HTERT-HM (cell line): ENCODE data around the gene RIN2.

DNA sequence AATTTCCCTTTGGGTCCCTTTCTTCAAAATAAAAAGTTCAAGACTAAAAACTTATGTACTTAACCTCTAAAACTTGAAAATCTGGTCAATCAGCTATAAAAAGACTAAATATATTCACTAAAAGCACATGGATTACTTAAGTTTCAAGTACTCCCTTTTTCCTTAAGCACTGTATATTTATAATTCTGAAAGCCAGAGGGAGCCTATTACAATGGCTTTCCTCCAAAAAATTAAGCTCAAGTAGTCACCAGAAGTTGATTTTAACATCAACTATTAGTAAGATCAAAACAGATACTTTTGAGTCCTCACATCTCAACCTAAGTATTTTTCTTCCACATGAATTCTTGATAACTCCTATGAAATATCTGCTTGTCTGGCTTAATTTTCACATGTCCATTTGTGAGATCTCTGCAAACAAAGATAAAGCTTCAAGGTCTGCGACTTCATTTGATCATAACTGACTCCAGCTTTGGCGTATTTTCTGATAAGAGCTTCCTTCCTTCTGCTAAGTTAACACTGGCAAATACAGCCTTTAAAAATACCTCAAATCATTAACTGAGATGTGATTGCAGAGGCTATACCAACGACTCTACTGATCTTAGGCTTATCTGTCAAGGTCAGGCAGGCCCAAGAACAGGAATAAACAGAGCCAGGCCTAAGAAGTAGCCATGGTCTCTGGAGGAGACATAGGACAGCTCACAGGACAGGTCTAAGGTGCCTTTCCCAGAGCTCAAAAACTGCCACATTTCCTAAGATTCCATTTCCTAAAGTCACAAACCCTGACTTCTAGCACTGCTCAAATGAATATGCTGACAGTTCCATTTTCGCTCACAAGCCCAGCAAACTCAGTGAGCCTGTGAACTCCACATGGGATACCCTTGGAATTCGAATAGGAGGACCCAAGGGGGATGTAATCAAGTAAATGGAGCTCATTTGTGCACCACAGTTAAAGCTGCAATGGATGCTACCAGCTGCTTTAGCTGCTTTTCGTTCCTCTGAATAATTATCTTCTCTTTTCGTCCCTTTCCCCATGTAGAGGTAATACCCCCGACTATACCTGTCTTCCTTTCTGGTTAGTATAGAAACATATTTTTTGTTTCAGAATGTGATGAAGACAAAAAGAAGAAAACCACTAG, 9.9 kb downstream of the SNX5 start:
- RRBS: no CpG with 5 or more reads among the region's 8 CpGs

GRCh38 chr20:18793823-18794977, 19.4 kb upstream of the SCP2D1 start:
- RRBS: 1% methylated on average over 9 of the region's 34 CpGs

GRCh38 chr20:19098838-19099205, 113.6 kb upstream of the SLC24A3 start:
- RRBS: no CpG with 5 or more reads among the region's 6 CpGs

GRCh38 chr20:19210447-19210802, 2.0 kb upstream of the SLC24A3 start:
- RRBS: no CpG with 5 or more reads among the region's 4 CpGs

DNA sequence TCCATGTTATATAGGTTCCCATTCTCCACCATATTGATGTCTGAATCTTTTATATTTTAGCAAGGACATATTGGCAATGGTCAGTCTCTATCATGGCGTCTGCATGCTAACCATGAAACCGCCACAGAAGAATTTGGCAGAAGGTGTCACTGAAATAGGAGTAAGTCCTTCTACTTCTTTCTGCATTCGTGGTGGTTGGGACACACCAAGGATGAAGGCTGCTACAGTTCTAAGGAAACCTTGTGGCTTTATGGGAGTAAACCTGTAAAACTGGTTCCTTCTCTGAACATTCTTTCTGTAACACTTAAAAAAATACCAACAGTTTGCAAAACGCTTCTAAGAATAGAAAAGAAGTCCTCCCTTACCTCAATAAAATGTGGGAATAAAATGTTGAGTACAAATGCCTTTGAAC, 195.3 kb downstream of the SLC24A3 start:
- RRBS: no CpG with 5 or more reads among the region's 4 CpGs

DNA sequence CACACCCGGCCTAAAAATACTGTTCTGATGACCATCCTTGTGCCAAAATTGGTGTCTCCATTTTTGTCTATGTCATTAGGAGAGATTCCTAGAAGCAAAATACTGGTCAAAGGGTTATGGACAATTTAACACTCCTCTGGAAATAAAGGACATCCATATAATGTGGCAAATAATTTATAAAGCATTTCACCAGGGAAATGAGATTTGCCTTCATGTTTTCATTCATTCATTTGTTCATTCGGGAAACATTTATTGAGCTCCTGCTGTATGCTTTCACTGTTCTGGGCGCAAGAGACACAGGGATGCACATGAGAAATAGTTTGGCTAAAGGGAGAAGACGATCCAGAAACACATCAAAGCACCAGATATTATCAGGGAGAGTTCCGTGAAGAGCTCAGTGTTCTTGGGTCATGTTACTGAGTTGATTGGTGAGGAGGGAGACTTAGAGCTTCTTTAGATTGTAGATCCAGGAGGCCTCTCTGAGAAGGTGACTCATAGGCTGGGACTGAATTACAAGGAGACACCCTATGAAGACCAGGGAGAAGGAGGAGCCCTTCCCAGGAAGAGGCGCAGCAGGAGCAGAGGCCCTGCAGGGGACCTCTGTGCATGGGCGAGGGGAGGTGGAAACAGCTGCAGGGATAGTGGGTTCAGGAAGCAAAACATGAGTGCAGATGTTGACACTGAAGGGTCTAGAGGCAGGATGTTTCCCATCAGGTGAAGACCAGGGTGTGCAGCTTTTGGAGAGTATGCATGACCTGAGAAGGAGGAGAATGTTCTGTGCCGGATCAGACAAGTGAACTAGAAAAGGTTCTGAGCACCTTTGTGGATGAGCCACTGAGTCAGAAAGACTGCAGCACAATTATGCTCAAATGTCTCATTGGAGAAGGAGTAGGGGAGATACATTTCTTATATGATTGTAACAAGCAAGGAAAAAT, 196.5 kb downstream of the SLC24A3 start:
- RRBS: no CpG with 5 or more reads among the region's 8 CpGs

- RRBS: no CpG with 5 or more reads among the region's 12 CpGs
Observed at GRCh38 chr20:19684780-19685616, 73.1 kb upstream of the RIN2 start.

DNA sequence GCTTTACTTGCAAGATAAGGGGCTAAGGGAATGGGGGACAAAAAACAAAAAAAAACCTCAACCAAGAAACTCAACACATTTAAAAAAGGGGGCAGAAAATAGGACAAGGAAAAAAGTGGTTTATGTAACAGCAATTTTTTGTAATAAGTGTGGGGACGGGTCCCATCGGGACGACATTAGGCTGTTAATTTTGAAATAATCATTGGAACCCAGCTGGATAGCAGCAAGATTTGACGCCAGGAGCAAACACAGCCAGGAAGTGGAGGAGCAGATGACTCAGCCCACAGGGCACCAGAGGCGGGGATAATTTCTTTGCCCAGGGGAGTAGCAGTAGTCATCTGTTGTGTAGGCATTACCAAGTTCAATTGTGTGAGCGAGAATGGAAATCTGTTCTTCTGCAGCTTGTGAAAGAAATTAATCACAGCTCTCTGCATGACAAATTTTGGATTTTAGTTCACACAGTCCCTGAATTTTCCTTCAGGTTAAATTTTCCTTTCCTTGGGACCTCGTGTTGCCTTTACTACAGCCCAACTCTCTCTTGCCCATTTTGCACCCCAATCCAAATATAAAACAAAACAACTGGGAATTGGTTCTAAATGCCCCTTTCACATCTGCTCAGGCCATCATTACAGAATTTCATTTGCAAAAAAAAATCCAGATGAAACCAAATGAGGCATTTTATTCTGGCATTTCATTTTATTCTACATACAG, 22.5 kb upstream of the RIN2 start:
- RRBS: no CpG with 5 or more reads among the region's 7 CpGs

DNA sequence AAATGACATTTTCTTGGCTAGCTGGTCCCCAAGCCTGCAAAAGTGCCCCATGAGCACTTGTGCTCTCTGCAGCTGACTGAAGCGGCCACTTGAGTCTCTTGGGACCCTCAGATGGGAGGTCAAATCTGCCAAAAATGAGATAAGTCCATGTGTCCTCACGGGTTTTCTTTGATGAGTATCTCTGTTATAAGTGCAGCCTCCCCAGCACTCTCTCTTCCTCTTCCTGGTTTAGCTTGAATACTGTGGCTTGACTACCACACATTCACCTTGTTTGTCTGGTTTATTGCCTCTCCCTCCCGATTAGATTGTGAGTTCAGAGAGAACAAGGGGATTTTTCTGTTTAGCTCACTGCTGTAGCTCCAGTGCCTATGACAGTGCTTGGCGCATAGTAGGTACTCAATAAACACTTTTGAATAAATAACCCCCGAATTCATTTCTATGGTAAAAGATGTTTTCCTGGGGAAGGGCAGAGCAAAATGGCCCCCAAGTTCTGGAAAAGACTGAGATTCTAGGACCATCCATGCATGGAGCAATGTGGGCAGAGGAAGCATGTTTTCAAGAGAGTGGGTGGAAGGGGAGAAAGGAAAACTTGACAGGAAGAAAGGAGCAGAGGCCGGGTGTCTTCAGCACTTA, 6.9 kb upstream of the RIN2 start:
- RRBS: no CpG with 5 or more reads among the region's 6 CpGs

DNA sequence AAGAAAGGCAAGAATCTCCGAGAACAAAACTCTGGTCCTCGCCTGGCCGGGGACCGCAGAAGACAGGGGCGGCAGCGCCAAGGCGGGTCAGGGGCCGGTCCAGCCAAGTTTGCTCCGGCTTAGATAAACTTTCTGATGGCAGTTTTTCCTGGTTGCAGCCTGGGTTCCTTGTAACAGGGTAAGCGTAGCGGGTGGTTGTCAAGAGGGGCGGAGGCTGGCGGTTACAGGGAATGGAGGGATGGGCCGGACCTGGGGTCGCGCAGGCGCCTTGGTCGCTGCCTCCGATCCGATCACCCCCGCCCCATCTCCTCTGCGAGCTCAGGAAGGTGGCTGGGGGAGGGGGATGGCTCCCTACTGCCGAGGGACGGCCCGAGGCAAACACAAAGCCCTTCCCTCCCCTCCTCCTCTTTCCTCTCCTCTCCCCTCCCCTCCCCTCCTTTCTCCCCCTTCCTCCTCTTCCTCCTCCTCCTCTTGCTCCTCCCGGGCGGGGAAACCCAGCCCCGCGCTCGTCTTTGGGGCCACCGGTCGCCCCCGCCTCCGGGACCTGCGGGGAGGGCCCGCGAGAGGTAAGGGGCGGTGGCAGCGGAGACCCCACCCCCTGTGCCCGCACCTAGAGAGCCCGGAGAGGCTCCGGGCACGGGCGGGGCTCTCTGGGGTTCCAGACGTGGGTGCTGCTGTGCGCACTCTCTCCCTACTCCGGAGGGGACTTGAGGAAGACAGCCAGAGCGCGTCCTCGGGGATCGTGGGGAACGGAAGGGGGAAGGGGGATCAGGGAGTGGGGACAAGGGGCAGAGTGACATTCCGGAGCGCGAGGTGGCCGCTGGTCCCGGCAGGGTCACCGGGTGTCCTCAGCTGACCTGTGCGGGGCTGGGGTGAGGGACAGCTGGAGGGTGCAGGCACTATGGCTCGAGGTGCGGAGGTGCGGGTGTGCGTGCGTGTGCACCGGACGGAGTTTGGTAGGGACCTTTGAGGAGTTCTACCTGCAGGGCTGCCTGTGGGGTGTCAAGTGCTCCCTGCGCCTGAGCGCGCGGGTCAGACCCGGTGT, at the start of gene RIN2:
TSS of gene RIN2 (plus strand) at position 497 of the 1,045 bp plus-strand sequence.
- RRBS: 3% methylated on average over 45 of the region's 71 CpGs

GRCh38 chr20:19785885-19786204, 27.8 kb downstream of the RIN2 start:
- RRBS: no CpG with 5 or more reads among the region's 1 CpG

DNA sequence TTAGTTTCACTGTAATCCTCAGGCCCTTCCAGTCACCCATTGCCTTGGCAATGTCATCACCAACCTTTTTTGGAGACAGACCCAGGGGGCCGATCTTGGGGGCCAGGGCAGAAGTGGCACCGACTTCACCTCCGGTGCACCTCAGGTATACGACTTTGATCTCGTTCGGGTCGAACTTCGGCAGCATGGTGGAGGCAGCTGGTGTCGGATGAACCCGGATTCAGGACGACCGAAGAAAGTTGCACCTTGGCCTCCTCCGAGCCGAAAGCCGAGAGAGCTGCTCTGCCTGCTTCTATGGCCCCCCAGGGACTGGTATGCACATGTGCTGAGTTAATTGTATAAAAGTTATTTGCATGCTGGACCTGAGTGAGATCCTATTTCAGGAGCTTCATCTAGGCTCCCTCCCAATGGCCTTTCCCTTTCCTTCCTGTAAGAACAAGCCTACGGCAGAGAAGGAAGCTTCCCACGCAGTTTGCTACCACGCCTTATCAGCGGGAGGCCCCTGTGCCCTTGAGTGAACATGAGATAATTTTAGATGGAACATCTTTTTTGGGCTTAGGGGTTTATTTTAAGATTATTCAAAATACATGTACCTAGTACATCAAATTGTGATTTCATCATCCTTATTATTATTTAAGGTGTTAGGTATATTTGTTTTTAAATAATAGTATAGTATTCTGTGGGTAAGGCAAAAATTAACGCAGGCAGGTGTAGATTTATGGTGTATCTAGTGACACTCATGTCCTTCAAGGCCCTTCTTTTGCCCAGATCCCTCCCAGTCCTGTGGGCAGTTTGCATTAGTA, 65.9 kb downstream of the RIN2 start:
- RRBS: no CpG with 5 or more reads among the region's 20 CpGs

DNA sequence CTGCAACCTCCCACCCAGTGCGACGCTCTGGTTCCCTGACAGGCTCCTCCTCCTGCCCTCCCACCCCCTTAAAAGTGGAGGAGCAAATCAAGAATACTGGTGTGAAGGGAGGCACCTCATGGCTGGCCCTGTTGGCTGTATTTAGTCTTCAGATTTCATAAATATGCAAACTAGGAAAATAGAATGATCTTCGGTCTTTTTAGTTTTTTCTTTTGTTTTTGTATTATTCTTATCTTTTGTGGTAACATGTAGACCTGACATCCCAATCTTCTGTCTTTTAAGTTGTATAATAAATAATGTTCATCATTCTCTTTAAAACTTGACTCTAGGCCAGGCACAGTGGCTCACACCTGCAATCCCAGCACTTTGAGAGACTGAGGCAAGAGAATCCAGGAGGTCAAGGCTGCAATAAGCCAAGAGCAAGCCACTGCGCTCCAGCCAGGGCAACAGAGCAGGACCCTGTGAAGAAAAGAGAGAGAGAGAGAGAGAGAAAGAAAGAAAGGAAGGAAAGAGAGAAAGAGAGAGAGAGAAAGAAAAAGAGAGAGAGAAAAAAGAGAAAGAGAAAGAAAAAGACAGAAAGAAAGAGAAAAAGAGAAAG, 76.5 kb downstream of the RIN2 start:
- RRBS: no CpG with 5 or more reads among the region's 4 CpGs

DNA sequence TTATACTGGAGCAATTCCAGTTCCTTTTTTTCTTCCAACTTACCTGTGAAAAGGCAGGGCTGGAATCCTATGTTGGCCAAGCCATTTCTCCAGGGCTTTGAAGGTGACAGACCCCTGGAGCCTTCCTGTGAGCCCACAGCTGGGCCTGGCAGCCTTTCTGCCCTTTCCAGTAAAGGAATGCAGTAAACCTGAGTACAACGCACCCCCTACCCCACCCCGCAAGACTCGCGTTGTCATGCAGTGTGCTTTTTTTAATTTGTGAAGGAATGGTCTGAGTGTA, 42.9 kb upstream of the NAA20 start:
- RRBS: no CpG with 5 or more reads among the region's 4 CpGs

- RRBS: no CpG with 5 or more reads among the region's 2 CpGs
Observed at GRCh38 chr20:19976330-19976514, 40.9 kb upstream of the NAA20 start.

DNA sequence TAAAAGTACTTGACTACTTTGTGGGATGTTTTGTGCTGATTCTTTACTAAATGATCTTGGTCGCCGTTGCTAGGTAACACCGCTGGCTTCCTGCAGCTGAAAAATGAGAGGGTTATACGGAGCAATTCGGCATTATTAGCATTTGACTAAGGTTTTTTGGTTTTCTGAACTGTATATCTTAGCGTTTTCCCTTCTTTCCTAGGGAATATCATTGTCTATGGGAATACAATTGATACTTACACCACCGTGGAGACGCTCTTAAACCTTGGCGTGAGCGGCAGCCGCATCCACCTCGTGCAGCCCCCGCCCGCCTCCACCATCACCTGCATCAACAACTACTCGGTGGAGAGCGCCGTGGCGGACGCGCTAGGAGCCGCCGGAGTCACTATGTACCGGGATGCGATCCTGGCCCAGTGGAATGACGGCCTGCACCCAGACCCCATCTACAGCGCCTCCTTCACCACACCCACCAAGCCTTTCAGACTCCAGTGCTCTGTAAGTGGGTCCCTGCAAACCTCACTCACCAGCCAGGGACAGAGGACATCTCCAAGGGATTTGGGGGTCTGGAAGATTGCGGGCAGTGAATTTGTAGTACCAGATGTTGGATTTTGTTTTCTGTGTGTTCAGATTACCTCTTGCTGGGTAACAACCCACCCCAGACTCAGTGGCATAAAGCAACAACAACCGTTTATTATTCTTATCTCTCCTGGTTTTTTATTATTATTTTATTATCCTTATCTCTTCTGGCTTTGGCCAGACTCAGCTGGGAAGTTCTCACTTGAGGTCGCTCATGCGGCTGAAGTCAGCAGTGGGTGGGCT, 90.7 kb upstream of the INSM1 start:
- RRBS: no CpG with 5 or more reads among the region's 30 CpGs

GRCh38 chr20:20468038-20469320, 100.6 kb downstream of the INSM1 start:
- RRBS: no CpG with 5 or more reads among the region's 14 CpGs

- RRBS: no CpG with 5 or more reads among the region's 7 CpGs
Observed at GRCh38 chr20:20520813-20521480, 153.0 kb downstream of the INSM1 start.

DNA sequence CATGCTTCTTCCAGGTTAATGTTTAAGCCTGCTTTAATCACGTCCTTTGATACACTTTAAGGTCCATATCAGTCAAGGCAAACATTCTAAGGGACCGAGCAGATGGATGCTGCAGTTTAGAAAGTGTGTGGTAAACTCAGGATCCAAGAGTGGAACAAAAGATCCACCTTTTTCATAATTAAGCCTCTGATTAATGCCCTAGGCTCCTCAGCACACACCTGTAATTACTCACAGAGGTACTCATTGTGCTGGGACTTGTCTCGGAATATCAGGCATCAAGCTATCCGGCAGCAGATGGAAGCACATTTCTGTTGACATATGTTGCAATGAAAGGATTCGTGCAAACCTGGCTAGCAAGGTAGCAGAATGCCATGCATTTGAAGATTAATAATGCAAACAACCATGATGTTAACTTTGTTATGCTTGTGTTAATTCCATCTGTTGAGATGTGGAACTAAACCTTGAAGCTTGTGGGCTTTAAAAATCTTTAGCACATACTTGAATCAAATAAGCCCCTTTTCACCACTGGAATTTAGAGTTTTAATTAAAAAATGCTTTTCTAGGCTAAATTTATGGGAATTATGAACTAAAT, 163.8 kb downstream of the RALGAPA2 start:
- RRBS: no CpG with 5 or more reads among the region's 5 CpGs

DNA sequence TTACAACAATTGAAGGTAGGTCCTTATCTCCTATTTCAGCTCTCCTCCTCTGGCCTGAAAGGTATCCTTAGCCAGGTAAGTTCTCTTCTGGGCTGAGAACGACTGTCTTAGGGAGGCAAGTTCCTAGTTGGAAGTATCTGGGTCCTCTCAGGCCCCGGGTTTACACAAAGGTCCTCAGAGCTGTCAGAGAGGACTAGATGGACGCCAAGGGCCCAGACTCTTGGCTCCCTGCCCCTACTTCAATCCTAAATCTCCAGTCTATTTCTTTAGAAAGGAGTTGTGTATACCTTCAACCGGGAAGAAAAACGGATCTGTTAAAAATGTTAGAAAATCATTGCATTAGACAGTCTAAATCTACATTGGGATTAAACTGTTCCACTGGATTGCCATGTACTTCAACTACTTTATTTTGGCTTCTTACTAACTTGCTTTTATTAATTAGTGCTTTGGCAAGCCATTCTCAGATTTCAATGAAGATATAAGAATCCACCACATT, 109.5 kb downstream of the RALGAPA2 start:
- RRBS: no CpG with 5 or more reads among the region's 5 CpGs